Non-pigmented ciliary epithelial cell (primary cell): ENCODE data around the genes KPNA4, PPM1L and PDCD10.

DNA sequence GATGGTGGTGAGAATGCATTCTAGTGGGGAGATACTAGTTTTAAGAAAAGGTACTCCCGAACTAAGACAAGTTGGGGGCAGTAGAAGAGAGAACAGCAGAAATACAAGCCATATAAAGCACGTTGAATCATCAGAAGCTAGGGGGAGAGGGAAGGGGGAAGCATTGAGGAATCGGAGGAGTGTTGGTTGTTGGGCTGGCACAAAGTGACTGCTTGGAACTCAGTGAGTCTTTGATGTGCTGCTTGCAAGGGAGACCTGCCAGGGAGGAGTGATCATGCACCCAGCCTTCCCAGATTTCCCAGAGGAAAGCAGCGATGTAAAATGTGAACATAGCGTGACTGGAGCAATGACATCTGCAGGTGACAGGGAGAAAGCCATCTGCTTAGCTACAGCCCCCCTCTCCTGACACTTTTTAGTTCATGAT, 429.0 kb upstream of the C3orf80 start:
- RRBS = no CpG with 5 or more reads among the region's 5 CpGs

GRCh38 chr3:159856431-159857555, 368.4 kb upstream of the C3orf80 start:
- RRBS = no CpG with 5 or more reads among the region's 23 CpGs

DNA sequence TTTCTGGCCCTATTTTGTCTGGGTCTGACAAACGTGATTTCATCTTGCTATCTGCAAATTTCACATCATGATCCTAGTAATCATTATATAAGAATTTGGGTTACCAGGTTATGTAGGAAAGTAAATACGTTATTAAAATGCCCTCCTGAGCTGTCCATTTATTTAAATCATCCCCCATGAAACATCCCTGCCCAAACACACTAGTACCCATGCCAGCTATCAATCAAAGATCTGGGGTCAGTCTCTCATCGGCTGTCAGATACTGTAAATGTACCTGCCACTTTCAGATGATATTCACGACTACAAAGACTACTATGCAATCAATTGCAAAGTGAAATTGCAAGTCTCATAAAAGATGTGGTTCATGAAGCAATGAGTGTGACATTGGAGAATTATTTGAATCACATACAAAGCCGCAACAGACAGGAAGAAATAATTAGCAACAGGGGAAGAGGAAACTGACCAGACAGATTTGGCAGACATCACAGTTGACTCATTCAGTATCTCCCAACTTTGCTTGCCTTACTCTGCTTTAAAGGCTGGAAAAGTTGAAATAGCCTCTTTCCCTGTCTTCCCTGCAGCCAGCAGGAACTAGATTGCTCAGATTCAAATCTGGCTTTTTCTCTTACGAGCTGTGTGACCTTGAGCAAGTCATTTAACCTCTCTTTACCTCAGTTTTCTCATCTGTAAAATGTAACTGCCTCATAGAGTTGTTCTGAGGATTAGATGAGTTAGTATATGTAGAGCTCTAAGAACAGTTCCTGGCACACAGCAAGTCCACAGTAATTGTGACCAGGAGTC, 95.7 kb upstream of the C3orf80 start:
- RRBS = no CpG with 5 or more reads among the region's 6 CpGs

GRCh38 chr3:160423214-160423926, 23.9 kb downstream of the SMC4 start:
- RRBS = no CpG with 5 or more reads among the region's 8 CpGs

GRCh38 chr3:160507739-160508415, 57.5 kb downstream of the KPNA4 start:
- RRBS = no CpG with 5 or more reads among the region's 3 CpGs

DNA sequence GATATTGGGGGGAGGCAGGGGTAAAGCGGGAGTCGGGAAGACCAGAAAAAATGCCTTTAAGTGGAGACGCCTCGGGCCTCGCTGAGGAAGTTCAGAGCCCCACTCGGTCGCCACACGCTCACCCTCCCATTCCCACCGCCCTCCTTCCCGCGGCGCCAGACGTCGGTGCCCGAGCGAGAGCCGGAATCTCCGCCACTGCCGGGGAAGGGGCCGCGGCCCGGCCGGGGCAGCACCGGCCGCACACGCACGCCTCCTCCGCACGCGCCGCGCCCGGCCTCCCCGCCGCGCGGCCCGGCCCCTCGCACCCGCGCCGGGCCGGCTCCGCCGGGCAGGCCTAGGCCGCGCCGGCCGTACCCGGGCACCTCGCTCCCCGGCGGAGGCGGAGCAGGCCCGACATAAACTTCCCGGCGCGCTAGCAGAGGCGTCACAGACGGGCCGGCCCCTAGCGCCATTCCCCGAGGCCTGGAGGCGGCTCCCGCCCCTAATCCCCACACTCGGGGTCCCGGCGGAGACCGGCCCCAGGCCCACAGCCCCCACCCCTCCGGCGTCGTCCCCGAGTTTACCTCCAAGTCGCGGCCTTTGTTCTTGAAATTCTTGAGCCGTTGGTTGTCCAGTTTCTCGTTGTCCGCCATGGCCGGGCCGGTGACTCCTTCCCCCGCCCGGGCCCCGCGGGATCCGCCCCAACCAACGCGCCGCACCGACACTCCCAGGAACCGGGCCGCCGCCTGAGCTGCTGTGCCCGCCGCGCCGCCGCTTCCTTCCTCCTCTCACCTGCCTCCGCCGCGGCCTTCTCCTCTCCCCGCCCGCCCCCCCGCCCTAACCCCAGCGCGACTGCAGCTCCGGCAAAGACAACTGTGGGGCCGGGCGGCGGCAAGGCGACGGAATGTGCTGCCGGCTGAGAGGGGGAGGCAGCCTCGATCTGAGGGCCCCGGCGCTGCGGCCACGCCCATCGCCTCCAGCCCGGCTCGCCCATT, at the start of gene KPNA4:
Gene KPNA4, minus strand, starts transcription at position 921 of the 974 bp plus-strand sequence.
- RRBS = 1% methylated on average over 35 of the region's 120 CpGs

- RRBS = 1% methylated on average over 27 of the region's 57 CpGs
Observed at GRCh38 chr3:160565625-160566558, 521 bp upstream of the KPNA4 start.

GRCh38 chr3:160622523-160623150, 54.3 kb upstream of the ARL14 start:
- RRBS = no CpG with 5 or more reads among the region's 2 CpGs

GRCh38 chr3:160755742-160756614, at the start of gene PPM1L:
TSS of gene PPM1L (plus strand) at chr3:160756231.
- RRBS = 2% methylated on average over 28 of the region's 85 CpGs

DNA sequence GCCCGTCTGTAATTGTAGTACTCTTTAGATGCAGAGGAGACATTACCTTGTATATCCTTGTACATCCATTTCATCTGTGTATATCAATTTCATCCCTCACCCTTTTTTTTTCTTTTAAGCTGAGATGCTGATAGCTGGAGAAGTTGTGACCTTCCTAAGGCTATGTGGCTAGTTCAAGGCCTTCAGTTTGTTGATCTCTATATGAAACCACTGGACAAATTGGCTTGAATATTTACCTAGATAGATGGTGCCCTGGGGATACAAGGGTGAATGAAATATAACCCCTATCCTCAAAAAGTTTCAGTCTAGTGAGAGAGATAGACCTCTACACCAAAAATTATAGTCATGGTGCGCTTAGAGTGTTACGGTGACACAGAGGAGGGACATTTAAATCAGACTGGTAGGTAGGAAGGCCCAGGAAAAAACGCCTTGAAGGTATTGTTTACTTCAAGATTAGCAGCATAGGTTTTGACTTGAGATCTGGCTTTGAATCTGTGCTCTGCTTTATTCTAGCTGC, 3.3 kb downstream of the PPM1L start:
- RRBS = no CpG with 5 or more reads among the region's 4 CpGs

DNA sequence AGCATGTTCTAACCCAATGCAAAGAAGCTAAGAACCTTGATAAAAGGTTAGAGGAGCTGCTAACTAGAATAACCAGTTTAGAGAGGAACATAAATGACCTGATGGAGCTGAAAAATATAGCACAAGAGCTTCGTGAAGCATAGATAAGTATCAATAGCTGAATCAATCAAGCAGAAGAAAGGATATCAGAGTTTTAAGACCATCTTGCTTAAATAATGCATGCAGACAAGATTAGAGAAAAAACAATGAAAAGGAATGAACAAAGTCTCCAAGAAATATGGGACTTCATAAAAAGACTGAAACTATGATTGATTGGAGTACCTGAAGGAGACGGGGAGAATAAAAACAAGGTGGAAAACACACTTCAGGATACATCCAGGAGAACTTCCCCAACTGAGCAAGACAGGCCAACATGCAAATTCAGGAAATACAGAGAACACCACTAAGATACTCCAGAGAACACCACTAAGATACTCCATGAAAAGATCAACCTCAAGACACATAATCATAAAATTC, 130.9 kb downstream of the PPM1L start:
- RRBS = no CpG with 5 or more reads among the region's 2 CpGs

DNA sequence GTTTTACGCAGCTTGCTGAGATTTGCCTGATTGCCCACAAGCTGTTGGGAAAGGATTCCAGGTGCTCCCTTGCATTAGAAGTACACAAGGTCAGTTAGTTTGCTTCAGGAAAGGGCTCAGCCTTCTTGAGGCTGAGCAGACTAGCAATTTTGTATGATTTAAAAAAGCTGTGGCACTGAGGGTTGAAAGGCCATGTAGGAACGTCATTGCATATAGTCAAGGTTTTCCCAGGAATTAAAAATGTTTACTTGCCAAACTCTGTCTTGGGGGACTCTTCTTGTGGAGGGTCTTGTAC, 156.6 kb downstream of the B3GALNT1 start:
- RRBS = no CpG with 5 or more reads among the region's 2 CpGs

DNA sequence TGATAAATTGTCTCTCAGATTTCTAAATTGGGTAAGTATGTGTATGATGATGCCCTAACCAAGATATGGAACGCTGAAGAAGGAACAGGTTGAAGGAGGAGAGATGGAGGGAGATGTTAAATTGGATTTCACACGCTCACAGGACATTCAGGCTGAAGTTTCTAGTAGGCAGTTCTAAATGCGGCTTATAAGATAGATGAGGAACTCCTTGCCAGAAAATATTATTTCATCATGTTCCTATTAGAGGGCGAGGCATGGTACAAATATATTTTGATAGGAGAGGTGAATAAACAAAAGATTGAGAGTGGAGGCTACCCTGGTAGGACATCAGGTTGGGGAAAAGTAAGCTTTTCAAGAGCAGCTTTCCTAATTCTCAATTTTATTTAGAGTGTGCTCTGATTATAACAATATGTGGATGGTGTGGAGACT, 88.7 kb downstream of the B3GALNT1 start:
- RRBS = no CpG with 5 or more reads among the region's 4 CpGs

GRCh38 chr3:161171050-161171455, 50.1 kb upstream of the NMD3 start:
- RRBS = no CpG with 5 or more reads among the region's 2 CpGs

DNA sequence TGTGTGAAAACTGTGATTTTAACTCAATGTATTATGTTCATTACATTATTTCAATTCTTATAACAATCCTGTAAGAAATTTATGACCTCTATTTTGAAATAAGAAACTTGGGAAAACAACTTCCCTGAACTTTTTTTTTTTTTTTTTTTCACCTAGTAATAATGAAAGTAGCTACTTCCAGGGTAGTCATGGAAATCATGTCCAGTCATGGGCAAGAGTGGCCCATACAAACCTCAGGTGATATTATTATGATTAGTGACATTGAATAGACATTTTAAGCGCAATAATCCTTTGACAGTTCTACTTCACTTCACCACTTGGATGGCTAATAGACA, 160.2 kb downstream of the SI start:
- RRBS = no CpG with 5 or more reads among the region's 1 CpG

- RRBS = no CpG with 5 or more reads among the region's 4 CpGs
Observed at GRCh38 chr3:165211669-165212208, 15.6 kb upstream of the SLITRK3 start.

GRCh38 chr3:167734146-167735010, at the start of gene PDCD10:
TSS of gene PDCD10 (minus strand) at chr3:167734892.
- RRBS = under 1% methylated on average over 12 of the region's 45 CpGs

DNA sequence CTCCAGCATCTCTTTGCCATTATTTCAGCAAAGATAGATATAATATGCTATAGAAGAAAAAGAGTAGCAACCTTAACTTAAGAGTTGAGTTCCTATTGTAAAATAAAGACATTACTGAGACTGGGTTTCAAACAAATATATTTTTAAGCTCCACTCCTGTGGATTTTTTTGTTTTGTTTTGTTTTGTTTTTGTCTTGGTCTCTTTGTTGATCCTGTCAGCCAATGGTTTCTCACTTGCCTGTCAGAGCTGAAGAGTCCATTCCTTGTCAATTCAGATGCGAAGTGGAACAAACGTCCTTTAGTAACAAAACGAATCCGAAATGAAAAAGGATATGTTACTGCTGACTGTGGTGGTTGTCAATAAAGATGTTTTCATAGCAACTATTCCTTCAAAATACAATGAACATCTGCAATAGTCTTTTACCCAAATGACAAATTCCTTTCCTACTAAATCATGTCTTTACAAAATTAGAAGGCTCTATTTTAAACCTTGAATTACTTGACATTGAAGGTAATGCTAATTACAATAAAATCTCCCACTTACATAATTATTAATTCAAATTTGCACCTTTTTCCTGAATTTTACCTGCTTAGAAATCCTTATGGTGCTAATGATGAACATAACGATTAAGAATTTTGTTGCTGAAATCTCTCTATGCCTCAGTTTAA, 134.6 kb downstream of the SERPINI1 start:
- RRBS = no CpG with 5 or more reads among the region's 5 CpGs

DNA sequence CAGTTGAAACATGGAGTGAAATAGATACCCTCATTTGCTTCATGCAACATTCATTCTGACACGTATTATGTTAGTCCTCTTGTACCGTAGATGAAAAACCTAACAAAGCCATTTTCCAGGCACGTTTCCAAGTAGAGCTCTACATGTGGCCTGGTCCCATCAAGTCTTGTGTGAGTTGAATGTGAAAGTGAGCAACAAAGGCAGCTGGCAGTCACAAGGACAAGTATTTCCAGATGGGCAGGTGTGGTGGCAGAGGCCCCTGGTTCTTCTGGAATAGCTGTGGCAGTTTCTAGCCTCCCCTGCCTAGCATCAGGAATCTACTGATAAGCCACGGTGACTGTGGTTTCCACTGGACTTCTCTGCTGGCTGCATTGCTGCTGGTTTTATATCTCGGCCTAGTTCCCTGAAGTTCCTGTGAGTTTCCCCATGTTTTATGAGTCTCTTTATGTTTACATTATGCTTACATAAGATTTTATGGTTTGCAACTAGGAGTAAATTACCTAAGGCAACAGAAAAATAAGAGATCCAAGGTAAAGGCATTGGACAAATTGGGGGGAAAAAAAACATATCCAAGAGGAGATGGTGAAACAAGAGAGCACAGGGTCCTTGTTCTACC, 117.6 kb downstream of the GOLIM4 start:
- RRBS = no CpG with 5 or more reads among the region's 5 CpGs

- RRBS = no CpG with 5 or more reads among the region's 3 CpGs
Observed at GRCh38 chr3:168026770-168027326, 68.9 kb downstream of the GOLIM4 start.